Amniotic epithelial cell (primary cell): ENCODE measurements around a stretch of chr15.

DNA sequence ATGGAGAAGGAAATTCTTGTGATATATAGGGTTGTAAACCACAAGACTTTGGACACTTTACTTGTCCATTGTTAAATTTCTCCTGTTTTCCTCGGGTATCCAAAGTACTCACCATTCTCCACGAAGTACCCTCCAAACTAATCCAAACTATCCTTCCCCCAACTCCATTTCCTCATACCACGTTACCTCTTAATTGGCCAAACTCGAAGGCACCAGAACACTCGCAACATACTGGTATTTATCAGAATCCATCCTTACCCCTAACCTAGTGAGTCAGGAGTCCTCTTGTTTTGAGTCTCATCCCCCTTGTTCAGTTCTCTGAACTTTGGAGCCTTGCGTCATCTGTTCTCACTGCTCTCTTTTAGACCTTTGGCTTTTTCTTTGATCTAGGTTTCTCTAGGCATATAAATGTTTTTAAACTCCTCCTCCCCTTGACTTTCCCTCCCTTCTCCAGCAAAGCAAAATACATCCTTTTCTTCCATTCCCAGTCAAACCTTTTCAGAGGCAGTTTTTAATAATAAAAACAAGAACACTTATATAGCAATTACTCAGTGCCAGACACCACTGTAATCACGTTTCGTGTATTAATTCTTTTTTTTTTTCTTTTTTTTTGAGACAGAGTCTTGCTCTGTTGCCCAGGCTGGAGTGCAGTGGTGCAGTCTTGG is 40.9 kb downstream of the NEDD4 start:
- RRBS: no CpG with 5 or more reads among the region's 8 CpGs

DNA sequence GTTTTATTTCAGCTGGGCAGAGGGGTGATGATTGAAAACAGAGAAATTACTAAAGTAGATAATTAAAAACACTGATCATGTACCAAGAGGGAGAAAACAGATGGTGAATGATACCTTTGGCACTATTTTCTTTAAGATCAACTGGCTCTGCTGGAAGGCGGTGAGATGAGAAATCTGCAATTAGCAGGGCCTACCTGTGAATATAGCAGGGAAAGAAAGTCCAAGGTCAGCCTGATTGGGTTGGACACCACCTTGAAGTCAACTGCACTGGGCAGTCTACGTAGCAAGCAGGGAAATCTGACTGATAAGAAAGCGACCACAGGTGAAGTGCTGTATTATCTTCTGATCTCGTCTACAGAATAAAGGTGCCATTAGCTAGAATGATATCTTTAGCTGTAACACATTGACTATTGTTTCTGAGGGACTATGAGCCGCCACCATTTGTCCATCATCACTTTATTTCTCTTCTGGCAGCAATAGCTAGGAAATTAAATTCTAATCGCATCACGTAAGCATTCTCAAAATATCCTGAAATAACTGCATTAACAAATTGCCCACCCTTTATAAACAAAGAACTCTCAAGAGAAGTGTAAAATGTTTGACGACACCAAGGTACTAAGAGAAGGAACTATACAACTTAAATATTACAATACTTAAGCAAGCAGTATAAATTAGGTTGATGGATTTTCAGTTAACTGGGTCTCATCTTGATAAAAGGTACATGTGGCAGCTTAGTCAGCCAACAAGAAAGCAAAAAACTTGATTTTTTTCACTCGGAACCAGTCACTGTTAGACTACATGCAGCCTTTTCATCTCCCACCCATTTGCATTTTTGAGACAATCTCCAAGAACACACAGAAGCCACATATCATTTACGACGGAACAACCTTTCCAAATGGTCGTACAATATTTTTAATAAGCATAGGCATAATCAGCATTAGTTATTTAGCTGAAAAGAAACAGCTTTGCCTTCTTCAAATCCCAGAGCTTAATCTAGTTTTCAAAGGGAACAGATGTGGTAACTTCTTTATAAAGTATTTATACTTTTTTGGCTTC is 1.3 kb downstream of the NEDD4 start:
- RRBS: no CpG with 5 or more reads among the region's 12 CpGs

- RRBS: no CpG with 5 or more reads among the region's 1 CpG
Measured at GRCh38 chr15:56089318-56090243, 96.2 kb upstream of the NEDD4 start.

DNA sequence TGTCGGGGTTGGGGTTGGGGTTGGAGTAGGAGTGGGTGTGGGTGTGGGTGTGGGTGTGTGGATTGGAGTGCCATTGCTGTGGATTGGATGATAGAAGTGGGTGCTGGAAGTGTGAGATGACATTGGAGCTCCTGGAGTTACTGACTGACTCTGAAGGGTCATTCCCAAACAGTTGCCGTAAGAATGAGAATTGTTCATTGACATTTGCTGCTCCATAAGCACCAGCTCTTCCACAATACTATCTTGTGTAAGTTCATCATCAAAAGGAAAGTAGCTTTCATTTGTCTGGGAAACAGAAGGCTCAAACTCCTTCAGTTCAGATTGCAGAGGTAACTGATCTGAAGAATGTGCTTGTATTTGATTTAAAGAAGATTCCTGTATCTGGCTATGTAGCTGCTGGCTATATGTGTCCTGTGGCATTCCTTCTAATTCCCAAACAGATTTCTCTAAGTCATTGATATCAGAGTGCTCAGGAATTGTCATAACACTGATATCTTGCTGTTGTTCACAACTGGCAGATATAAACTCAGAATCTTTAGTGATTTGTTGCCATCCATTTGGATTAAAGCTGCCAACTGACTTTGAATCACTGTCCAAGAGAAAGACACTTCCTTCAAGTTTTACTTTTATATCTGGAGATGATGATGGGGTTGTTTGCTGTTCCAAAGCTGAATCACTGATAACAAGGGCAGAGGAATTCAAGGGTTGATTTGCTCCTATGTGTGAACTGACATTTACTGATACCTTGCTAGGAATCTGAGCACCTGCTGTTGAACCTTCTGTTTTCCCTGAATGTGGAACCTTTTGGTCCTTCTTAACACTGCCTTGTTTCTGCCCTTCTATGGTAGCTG is 101.6 kb upstream of the NEDD4 start:
- RRBS: no CpG with 5 or more reads among the region's 2 CpGs

GRCh38 chr15:56099185-56099677 is 105.8 kb upstream of the NEDD4 start:
- RRBS: no CpG with 5 or more reads among the region's 1 CpG

DNA sequence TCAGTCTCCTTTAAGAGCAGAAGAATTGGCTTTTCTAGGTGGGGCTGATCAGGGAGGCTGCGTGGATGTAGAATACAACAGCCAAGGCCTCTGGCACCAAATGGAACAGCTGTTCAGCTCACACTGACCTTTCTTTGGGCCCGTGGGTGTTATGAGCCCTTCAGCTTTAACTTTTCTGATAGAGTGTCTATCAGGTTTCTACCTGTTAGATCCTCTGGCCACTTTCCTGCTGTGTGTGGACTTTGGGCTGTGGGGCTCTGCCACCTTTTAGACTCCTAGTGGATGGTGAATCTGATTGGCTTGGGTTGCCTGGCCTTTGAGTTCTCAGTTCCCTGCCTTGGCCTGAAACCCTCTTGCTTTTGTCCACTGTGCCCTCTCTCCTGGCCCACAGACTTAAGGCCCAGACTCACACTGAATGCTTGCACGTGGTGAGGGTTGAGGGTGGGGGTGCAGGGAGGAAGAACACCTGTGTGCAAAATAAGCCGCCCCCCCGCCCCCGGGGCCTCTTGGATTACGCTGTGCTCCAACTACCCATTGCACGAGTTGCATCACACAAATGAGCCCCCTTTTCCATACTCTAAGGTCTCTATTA is 1.3 kb upstream of the RFX7 start:
- RRBS: no CpG with 5 or more reads among the region's 8 CpGs

DNA sequence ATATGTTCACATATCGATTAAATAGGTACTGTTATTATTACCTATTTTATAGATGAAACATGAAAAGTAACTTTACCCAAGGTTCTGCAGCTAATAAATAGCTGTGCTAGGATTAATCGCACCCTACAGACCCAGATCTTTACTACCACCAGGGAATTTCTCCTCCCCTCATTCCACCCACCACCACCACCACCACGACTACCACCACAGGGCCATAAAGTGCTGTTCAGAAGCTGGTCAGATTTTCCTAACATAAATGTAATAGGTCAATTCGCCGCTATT is 593 bp downstream of the MNS1 start:
- RRBS: no CpG with 5 or more reads among the region's 5 CpGs

- RRBS: no CpG with 5 or more reads among the region's 3 CpGs
Measured at GRCh38 chr15:56886583-56886865, 31.9 kb upstream of the TCF12 start.

GRCh38 chr15:57170640-57171373 is 205.5 kb upstream of the CGNL1 start:
- RRBS: no CpG with 5 or more reads among the region's 1 CpG

DNA sequence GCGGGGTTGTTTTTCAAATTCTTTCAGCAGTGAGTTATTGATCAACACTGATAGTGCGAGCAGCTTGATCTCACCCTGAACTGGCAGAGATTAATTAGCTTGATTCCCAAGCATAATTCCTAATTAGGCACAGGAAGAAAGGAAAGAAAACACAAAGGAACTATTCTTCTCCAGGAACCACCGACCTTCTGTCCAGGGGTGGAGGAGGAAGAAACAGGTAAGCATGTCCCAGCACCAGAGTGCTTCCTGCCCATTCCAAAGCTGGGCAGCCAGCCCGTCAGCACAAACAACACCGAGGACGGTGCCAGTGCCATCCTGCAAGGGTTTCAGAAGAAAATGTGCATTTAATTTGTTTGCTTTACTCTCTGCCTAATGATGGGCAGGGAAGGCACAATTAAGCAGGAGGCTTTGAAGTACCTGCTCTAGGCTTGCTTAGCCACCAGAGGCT is 79.5 kb upstream of the CGNL1 start:
- RRBS: no CpG with 5 or more reads among the region's 6 CpGs

DNA sequence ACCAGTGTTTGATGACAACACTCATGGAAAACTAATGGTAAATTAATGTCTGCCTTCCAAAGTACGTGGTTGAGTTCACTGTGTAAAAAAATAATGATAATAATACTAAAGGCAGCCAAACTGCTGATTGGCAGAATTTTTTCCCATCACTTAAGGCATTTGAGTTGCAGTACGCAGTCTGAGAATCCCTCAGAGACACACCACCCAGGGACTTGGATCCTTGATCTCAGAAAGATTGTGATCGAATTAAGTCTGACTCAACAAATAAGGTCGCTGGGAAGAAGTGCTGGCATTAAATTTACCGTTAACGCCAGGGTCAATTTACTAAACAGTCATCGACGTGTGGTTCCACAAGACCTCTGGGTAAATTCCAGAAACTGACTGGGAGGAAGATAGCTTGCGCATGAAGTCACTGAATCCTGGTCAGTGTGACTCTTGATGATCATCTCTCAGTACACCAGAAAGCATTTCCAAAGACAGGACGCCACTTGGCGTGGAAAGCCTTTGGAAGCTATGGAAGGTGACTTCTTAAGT is 48.3 kb upstream of the CGNL1 start:
- RRBS: no CpG with 5 or more reads among the region's 11 CpGs

DNA sequence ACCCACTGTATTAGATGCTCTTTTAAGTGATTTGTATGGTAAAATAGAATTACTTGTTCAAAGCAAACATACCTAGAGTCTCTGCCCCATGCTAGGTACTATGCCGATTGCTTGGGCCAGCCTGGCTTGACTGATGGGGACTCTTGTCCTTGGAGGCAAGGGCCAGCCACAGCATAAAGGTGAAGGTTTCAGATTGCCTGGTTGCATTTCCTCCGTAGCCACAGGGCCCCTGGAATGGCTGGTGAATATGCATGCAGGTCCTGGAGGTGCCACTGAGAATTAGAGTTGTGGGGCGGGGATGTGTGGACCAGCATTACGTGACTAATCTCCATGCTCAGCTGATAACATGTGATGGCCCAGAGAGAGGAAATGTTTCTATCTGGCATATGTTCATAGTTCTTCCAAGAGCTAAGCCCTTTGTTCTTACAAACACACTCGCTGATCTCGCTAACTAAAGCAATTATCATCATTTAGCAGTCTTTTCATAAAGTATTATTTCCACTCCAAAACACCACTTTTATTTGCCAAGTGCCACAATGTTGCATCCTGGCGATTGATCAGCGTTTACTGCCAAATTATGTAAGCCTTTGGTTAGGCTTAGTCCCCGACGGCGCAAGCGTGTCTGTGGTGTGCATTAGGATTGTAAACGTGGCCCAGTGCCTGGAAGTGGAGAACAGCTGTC is 55.8 kb downstream of the CGNL1 start:
- RRBS: no CpG with 5 or more reads among the region's 13 CpGs

GRCh38 chr15:57501825-57502553 is 89.7 kb upstream of the MYZAP start:
- RRBS: no CpG with 5 or more reads among the region's 5 CpGs

GRCh38 chr15:57550279-57551105 is 41.2 kb upstream of the MYZAP start:
- RRBS: no CpG with 5 or more reads among the region's 11 CpGs

DNA sequence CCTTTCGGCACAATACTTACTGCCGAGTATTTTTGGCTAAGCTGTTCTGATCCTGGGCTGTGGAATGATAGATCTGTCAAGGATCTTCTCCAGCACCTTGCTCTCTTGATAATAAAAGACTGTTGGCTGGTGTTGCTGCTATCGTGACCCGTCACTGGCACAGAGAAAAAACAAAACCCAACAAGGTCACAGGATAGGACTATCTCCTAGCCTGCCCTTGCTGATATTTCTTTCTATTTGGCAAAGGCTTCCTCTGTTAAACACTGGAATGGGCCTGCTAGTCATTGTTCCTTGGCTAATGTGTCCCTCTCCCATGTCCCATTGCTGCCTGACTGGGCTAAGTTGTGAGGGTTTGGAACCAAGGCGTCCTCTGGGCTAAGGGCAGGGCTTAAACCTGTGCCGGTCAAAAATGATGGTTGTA is 3.9 kb downstream of the MYZAP start:
- RRBS: no CpG with 5 or more reads among the region's 6 CpGs

GRCh38 chr15:57635248-57635963 is 43.7 kb downstream of the MYZAP start:
- RRBS: no CpG with 5 or more reads among the region's 9 CpGs

GRCh38 chr15:57667017-57667945 is 39.2 kb upstream of the POLR2M start:
- RRBS: no CpG with 5 or more reads among the region's 13 CpGs

DNA sequence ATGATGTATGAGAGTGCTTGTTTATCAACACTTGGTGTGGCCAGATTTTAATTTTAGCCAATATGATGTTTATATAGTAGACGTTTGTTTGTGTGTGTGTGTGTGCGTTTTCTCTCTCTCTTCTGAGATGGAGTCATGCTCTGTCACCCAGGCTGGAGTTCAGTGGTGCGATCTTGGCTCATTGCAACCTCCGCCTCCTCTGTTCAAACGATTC is 11.2 kb downstream of the POLR2M start:
- RRBS: no CpG with 5 or more reads among the region's 5 CpGs

- RRBS: no CpG with 5 or more reads among the region's 8 CpGs
Measured at GRCh38 chr15:57792692-57793135, 86.2 kb downstream of the POLR2M start.

DNA sequence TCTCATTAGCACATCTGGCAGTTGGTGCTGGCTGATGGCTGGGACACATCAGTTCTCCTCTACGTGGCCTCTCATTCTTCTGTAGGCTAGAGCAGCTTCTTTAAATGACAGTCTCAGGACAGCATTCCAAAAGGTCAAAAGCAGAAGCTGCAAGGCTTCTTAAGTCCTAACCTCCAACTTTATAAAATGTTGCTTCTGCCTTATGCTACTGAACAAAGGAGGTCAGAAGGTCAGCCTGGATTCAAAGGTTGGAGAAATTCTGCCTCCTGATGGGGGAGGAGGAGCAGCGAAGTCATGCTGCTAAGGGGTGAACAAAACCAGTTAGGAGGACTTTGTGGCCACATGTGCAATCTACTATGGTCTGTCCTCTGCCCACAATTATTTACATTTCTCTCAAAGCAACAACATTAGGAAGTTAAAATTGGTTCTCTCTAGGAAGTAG is 144.1 kb downstream of the AQP9 start:
- RRBS: no CpG with 5 or more reads among the region's 2 CpGs